ENCODE results near the genes ARSL, MID1 and TMSB4X.

DNA sequence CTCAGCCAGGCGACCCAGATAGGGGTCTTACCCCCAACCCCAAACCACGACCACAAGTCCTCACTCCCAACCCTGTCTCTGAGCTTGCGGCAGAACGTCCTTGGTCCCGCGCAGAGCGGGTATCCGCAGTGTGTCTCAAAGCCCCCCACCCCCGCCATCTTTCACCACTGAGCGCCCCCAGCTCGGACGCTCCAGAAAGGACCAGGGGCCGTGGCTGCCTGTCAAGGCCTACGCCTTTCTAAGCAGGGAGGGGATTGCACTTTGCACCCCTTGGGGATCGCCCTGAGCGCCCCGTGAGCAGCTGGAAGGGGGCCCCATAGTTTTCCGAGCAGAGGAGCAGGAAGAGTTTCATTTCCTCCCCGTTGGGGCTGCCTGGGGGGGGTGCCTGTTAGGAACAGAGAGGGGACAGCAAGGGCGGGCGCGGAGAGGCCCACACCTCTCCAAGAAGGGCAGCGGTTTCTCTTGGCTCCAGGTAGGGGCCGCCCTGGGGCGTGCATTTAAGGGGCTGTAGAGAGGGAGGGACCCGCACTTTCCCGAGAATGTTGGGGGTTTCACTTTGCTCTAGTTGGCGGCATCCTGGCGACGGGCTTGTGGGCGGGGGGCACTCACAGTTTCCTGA, 82.5 kb upstream of the CD99 start:
- PRO-cap: no peak

DNA sequence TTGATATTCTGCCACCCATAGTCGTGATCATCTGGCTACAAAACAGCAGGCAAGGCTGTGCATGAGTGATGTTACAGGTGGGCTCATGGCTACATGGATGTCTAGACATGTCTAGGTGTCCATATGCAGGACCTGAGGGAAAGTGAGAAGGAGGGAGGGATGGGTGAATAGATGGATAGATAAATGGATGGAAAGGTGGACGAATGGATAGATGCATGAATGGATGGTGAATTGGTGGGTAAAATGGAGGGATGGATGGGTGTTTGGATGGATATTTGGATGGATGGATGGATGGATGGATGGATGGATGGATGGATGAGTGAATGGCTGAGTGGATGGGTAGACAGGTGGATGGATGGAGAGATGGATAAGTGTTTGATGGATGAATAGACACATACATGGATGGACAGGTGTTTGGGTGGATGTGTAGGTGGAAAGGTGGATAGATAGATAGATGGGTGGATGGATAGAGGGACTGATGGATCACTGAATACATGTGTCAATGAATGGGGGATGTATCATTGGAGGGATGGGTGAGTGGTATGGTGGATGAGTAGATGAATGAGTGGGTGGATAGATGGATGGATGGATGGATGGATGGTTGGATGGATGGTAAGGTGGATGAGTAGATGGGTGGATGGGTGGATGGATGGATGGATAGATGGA, 41.3 kb upstream of the CD99 start:
- PRO-cap: no peak

GRCh38 chrX:2699761-2700300, 8.7 kb downstream of the CD99 start:
- PRO-cap: unidirectional peak, plus-strand start at chrX:2700067

DNA sequence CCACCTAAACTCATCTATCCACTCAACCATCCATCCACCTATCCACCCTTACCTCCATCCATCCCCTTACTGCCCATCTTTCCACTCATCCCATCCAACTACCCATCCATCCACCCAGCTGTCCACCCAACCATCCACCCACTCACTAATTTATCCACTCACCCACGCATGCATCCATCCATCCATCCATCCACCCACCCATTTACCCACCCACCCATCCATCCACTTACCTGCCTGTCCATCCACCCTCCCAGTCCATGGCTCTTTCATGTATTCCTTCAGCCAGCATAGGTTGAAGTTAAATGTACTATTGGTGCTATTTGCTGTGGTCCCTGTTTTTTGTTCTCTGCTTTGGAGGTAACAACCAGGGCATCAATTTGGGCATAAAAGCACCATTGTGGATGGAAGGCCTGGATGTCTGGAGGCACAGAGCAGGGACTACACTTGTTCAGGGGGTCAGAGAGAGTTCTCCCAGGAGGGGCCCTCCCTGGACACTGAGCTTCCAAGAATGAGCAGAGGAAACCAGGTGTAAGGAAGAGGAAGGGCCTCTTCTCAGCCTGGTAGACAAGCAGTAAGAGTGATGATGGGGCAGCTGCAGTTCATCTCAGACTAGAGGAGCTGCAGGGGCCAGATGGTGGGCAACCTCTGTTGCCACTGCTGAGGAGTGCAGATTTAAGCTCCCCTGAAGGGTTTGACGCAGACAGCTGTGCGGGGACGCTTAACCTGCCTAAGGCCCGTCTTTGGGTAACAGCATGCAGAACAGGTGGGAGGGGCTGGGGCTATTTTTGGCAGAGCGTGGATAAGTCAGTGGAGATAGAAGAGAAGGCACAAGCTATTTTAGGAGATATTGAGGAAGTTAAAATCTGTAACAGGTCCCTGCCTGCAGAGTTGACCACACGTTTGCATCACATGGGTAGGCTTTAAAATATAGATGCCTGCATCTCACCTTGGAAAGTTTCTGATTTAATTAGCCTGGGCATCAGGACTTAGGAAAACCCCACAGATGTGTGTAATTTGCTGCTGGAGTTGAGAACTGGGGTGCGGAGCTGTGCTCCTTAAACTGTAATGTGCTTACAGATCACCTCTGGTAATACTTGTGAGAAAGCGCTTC, 10.3 kb downstream of the CD99 start:
- PRO-cap: no peak

- PRO-cap: no peak
Observed at GRCh38 chrX:2767055-2767381, 15.2 kb downstream of the XG start.

DNA sequence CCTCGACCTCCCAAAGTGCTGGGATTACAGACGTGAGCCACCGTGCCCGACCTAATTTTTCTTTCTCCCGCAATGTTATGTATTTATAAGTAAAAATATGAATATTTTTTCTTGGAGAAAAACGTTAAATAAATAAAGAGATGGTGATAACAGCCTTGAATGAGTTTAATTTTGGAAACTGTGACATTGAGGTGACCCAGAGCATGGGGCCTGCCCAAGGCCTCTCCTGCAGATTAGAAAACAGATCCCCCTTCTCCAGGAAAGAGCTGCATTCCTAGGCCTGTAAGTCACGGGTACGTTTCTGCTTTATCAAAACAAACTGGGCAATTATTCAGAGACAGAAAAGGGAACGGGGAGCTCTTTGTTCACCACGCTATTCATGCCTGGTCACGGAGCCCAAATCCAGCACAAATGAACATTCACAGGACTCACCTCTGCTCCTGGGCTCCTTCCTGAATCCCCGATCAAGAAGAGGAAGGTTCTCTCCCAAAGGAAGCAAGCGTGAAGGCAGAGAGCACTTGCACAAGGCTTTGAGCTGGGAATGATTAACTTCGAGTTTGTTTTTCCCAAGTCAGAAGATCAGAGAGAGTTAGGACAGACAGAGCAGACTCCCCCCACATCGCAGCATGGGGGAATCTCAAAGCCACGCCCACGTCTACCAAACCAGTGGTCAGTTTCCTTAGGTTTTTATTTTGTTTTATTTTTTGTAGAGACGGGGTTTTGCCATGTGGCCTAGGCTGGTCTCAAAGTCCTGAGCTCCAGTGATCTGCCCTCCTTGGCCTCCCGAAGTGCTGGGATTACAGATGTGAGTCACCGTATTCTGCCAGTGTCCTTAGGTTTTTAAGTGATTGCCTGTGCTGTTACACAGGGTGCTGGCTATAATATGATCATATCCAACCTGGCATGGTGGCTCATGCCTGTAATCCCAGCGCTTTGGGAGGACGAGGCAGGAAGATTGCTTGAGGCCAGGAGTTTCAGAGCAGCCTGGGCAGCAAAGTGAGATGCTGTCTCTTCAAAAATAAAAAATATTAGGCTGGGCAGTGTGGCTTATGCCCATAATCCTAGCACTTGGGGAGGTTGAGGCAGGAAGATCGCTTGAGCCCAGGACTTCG, at the start of gene ARSL:
ARSL (minus strand) TSS at position 550 of the 1,112 bp plus-strand sequence.
- PRO-cap: no peak

- PRO-cap: no peak
Observed at GRCh38 chrX:3696975-3698503, 15.9 kb downstream of the PRKX start.

DNA sequence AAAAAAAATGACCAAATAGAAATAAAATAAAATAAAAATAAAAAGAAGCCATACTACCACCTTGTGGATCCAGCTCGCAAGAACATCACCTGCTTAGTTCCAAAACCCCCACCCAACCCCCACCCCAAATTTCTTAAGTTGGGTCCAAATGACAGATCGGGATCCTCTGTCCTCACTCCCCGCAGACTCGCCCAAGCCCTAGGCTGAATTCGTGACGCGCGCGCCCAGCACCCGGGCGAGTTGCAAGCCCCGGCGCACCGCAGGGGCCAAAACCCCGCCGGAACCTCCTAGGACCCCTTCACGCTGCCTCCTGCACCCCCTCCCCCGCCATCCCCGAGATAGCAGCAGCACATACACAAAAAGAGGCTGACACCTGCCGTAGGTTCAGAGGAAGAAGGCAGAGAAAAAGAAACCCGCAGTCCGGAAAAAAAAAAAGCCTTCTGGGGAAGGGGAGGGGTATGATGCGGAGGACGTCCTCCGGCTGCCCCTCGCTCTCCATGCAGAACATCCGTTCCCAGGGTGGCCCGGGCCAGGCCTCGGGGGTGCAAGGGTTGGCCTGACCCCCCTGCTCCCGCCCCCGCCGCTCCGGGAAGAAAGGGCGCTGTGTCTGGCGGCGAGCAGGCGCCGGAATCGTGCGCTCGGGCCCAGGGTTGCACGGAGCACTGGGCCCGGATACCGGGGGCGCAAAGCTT, 2.6 kb downstream of the NLGN4X start:
- PRO-cap: bidirectional peak, plus-strand start at position 269 of the sequence, minus-strand start at position 200 of the sequence

GRCh38 chrX:7925843-7926201, 1.4 kb downstream of the PNPLA4 start:
- PRO-cap: no peak

- PRO-cap: no peak
Observed at GRCh38 chrX:9292877-9293537, 171.9 kb upstream of the TBL1X start.

GRCh38 chrX:9519920-9520667, 55.2 kb downstream of the TBL1X start:
- PRO-cap: no peak

DNA sequence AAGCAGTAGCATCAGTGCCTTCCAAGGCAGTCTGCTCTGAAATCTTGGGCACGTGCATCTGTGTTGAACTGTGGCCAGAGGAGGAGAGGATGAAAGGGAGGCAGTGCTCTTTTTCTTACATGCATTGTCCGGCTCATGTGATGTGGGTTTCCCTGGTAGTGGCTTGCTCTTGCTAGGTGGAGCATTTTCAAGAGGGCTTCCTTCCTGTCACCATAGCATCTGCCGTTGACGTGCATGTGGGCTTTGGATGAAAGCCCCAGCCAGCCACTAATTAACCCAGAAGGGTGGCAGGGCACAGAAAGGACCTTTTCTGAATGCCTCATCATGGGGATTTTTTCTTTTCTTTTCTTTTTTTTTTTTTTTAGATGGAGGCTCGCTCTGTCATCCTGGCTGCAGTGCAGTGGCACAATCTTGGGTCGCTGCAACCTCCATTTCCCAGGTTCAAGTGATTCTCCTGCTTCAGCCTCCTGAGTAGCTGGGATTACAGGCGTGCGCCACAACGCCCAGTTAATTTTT, 121.3 kb downstream of the GPR143 start:
- PRO-cap: no peak

GRCh38 chrX:9722532-9723106, 43.0 kb downstream of the GPR143 start:
- PRO-cap: unidirectional peak, plus-strand start at chrX:9722821

GRCh38 chrX:10062182-10062744, 94.5 kb upstream of the CLCN4 start:
- PRO-cap: unidirectional peak, plus-strand start at chrX:10062475

- PRO-cap: no peak
Observed at GRCh38 chrX:10105089-10105882, 51.5 kb upstream of the CLCN4 start.

DNA sequence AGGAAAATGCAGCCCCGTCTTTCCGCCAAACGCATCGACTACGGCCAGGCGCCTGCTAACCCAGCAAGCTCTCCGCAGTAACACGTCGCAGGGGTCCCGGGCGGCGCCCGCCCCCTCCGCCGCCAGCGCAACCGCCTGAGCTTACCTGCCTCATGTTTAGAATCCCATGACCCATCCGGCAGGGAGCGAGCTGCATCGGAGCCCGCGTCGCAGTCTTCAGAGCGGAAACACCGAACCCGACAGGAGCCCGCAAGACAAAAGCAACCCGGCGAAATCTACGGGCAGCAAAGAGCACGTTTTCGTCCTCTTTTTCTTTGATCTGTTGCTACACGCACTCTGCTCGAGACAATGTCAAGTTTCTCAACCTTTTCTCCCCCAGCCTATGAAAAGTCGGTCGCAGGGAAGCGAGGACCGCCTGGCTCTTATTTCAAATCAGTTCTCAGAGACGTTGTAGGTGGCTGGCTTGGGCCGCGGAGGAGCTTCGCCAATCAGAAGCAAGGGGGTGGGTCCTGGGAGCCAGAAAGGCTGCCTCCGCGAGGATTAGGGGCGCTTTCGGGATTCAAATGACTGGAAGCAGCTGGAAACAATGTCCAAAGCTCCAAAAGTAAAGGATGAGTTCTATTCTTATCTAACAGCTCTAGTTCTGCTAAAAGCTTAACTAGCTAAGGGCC, at the start of gene MID1:
MID1 (minus strand) TSS at position 441 of the 671 bp plus-strand sequence.
- PRO-cap: unidirectional peak, minus-strand start at position 424 of the sequence

DNA sequence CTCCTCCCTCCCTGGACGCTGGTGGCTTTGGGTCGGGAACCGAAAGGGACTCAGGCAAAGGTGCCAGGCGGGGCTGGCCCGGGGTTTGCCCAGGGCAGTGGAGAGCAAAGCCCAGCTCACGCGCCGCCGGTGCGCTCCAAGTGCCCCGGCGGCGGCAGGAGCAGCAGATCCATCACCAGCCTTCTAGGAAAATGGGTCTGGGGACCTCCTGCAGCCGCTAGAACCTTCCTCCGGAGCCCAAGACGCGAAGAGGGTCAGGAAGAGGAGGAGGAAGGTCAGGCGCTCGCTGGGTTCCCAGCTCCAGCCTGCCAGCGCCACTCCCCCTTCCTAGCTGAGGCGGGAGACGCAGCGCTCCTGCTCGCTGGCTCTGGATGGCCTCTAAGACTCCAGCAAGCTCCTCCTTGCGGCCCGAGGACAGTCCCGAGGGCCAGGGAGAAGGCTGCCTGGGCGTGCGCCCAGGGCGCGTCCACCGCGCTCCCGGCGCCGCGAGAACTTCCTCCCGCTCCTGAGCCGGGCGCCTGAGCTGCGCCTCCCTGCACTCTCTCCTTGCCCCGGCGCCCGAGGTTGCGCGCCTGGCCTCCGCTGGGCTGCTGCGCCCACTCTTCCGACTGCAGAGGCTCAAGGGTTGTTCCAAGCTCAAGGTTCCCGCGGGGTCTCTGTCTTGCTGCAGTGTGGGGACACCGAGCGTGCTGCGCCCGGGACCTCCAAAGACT, 705 bp downstream of the ARHGAP6 start:
- PRO-cap: no peak

DNA sequence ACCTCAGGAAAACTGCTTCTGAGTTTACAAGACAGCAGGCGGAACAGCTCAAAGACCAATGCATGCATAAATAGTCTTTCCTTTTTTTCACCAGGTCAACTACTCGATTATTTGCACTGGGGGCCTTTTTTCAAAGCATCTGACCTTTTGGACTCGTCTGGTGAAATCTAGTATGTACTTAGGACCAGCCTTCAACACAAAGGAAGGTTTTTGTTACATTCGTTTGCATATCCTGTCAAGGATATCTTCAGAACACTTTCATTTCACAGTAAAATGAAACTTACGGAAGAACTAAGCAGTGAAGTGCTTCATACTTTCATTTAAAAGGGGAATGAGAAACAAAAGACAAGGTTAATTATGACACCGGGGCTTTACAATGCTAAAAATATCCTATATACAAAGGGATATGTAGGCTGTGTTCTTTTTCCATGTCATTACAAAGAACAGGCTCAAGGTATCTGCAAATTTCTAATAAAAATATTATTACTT, 23.0 kb upstream of the TLR7 start:
- PRO-cap: no peak

GRCh38 chrX:12974522-12975450, at the start of gene TMSB4X:
TMSB4X (plus strand) TSS chrX:12975110.
- PRO-cap: bidirectional peak, plus-strand start at chrX:12974672, minus-strand start at chrX:12974597; bidirectional peak, plus-strand start at chrX:12975110, minus-strand start at chrX:12975004

GRCh38 chrX:12977737-12978600, 3.1 kb downstream of the TMSB4X start:
- PRO-cap: no peak